ENCODE measurements around a stretch of chr2.

DNA sequence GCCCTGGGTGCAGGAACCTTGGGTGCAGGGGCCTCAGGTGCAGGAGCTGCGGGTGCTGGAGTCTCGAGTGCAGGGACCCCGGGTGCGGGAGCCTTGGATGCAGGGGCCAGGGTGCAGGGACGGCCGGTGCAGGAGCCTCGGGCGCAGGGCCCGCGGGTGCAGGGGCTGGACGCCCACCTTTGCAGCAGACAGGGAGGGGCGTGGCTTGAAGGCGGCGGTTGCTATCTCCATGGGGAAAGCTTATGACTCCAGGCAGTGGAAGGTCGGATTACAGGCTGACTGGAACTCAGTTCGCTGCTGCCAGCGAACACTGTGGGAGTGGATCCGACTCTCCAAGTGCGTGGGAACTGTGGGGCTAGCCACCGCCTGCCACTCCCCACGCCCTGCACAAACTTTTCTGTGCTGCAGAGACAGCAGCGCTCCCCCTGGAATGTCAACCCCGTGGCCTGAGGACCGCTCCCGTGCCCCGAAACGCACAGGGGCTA is 40.3 kb downstream of the COPS9 start:
- PRO-cap: unidirectional peak, plus-strand start at position 289 of the sequence
- RRBS, 2 experiments: 7 to 16% methylated on average over 4 of the region's 27 CpGs

DNA sequence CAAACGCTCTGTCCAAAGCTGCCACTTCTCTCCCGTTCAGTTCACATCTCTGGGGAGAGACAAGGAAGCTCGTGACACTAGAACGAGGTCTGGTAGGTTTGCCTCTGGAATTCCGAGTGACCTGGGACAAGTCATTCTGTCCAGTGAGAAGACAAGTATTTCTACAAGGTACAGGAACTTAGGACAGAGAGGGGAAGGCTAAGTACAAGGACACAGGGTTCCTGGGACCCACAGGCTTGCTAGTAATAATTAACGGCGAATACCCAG is 9.3 kb downstream of the COPS9 start:
- PRO-cap: no peak
- RRBS, 2 experiments: no CpG with 5 or more reads among the region's 7 CpGs

DNA sequence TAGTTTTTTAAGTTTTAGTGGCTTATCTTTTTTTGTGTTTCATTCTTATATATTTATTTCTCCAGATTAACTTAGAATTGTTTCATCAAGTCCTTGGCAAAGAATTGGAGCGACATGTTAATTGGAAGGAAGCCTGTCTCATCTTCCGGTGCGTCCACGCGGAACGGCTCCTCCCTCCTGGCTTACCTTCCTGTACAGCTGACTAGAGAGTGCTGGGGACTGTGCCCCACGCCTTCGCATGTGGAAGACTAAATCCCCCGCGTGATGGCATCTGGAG is 103.9 kb upstream of the OTOS start:
- PRO-cap: no peak
- RRBS, 2 experiments: no CpG with 5 or more reads among the region's 10 CpGs

DNA sequence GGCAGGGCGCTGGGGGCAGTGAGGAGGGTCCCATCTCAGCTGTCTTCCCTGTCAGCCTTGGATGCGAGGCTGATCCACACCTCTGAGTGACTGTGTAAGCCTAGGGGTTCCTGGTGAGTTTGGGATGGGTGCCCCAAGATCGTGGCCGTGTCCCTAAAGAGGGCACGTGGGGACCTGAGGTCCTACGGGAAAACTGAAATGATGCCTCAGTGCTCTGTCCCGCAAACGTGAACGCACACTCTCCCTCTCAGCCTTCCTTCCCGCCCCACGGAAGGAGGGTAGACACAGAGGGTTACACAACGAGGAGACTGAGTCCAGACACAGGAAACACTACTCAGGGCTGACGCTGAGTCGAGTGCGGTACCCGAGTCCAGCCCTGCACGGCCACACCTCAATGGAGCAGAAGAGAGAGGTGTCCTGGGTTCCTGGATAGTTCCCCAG is 1.2 kb upstream of the RNPEPL1 start:
- PRO-cap: no peak
- RRBS, 2 experiments: no CpG with 5 or more reads among the region's 17 CpGs

GRCh38 chr2:240576355-240577057 is 8.2 kb downstream of the RNPEPL1 start:
- PRO-cap: no peak
- RRBS, 2 experiments: no CpG with 5 or more reads among the region's 31 CpGs

DNA sequence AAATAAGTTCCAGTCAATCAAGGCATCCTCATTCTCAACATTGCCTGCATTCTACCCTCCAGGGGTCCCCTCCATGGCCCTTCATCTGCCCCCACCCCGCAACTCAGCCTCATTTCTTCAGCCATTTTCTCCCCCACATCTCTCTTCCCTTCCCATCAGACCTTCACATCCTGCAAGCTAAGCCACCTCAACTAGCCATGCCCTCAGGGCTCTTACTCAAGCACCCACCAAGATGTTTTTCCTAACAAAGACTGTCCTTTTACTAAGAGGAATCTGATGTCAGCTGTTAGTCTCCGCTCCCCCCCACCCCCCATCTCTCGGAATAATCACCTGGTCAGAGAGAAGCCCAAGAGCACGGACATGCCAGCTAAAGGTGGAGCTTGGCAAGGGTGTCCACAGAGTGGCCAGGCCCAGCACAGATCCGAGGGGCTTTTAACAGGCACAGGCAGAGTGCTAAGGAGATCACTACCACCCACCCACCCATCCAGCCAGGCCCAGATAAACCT is 4.7 kb upstream of the CAPN10 start:
- PRO-cap: no peak
- RRBS, 2 experiments: no CpG with 5 or more reads among the region's 5 CpGs

DNA sequence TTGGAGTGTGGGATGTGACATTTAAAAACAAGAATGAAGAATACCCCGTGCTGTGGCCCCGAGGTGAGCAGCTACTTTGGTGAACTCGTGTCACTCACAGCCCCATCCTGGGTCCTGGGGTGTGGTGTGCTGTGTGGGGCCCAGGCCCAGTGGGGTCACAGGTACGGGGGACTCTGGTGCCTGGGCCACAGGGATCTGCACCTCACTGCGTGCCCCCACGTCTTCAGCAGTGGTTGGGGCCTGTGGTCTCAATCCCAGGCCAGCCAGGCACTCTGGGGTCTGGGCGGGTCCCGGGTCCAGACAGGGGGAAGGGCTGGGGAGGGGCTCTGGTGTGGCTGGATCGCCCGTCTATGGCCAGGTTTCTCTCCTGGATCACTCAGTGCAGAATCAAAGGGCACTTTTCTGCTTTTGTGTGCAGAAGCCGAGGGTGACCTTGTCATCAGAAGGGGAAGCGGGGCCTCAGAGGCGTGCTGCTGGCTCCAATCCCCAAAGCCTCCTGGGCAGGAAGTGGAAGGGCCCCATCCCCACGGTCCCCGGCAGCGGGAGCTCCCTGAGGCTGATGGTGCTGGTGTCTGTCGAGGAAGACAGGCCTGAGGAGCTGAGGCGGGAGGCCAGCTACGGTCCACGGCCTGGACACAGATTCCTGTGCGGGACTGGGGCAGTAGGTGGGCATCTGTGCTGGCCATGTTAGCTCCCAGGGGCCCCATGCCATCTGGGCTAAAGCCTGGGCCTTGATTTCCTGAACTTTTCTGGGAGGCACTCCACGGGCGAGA is 1.5 kb downstream of the GPR35 start:
- PRO-cap: no peak
- RRBS, 2 experiments: no CpG with 5 or more reads among the region's 23 CpGs

DNA sequence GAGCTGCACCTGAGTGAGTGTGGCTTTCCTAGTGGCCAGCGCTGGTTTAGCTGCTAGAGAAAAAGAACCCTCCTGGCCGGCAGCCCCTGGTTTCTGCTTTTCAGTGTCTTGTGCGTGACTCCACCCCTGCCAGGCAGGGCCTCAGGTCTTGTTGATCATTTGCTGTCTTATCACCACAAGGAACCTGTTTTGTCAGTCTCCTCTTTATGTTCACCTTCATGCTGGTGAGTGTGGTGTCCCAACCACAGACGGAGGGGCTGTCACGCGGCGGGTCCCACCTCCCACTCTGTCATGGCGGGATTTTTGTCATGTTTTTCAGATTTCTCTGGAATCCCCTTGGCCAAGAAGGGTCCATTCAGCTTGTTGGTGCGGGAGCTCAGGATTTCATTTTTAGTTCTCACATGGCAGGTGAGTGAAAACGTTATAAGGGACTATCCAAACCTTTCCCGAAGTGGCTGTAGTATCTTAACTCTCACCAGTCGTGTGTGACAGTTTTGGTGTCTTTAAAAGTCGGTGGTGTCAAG is 3.5 kb upstream of the AQP12B start:
- PRO-cap: no peak
- RRBS, 2 experiments: no CpG with 5 or more reads among the region's 13 CpGs

DNA sequence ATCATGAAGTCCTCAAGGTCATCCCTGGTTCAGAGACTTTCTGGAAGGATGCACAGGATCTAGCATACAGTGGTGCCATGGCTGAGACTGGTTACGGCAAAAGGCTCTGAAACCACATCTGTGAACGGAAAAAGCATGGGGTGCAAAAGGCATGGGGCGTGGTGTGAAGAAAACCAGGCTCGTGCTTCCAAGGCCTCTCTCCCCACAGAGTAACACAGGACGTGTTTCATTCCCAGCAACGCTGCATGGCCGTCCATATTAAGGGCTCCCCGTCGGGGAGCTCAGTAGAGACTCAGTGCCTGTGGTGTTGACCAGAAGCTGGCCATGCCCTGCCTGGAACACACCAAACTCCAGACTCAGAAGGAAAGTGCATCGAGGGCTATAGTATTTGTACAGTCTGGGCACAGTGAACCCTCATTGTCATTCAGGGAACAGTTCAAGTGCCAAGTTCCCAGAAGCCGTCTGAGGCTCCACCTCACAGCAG is 18.0 kb downstream of the AQP12A start:
- PRO-cap: no peak
- RRBS, 2 experiments: no CpG with 5 or more reads among the region's 11 CpGs

- PRO-cap: no peak
- RRBS, 2 experiments: 91% methylated on average over 4 of the region's 24 CpGs
Measured at GRCh38 chr2:240793977-240794818, 25.8 kb downstream of the KIF1A start.

- PRO-cap: no peak
- RRBS, 2 experiments: no CpG with 5 or more reads among the region's 14 CpGs
Measured at GRCh38 chr2:240800291-240800723, 19.7 kb downstream of the KIF1A start.

DNA sequence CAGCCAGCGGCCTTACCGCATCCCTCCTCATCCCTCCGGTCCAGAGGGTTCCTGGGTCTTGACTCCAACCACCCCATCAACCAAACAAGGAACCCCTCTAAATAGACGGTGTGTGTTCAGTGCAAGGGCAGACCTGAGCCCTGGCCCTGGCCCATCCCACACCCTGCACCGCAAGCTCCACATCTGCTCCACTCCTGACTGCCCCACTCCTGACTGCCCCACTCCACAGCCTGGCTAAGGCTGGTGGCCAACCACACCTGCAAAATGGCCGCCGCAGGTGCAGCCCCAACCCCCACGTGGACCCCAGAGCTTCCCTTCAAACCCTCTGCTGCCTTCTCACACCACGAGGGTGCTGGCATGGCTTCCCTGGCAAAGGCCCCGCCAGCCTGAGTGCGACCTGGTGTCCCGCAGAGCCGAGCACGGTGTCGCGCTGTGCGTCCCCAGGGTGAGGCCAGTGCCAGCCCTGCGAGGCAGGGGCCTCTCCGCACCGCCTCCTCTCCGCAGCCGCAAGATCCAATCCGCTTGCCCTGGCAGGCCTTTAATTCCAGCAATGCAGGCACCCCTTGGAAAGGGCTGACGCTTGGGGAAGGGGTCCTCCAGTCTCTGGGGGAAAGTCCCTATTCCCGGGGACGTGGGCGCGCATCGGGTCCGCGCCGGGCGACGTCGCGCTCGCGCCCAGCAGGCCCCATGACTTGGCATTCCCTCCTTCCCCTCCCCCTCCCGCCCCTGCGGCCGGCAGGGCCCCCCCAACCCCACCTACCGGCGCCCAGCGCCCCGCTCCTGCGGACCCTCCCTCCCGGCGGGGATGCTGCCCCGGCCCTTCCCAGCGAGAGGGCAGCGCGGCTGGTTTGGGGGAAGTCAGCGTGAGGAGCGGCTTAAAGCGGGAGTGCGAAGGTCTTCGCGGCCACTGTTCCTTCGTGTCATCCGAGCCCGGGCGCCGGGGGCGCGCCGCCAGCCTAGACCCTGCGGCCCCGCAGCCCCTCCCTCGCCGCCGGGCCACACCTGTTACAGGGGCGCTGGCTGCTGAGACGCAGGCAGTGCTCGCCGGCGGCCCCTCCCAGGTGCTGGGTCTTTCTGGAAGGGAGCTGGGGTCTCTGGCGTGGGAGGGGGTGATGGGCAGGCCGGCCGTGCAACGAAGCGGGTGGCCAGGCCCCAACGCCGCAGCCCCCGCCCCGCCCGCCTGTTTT is 1.3 kb downstream of the KIF1A start:
- PRO-cap: no peak
- RRBS, 2 experiments: 44 to 51% methylated on average over 33 to 40 of the region's 86 CpGs

- PRO-cap: no peak
- RRBS, 2 experiments: no CpG with 5 or more reads among the region's 21 CpGs
Measured at GRCh38 chr2:240875467-240876229, 7.0 kb downstream of the AGXT start.

DNA sequence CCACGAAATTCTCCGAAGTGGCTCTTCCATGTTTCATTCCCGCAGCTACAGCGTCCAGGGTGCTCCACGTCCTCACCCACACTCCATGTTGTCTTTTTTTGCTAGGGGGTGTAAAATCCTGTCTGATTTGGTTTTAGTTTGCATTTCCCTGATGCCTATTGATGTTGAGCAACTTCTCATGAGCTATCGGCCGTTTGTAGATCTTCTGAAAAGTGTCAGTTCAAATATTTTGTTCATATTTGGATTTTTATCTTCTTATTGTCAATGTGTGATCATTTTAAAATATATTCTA is 11.5 kb downstream of the AGXT start:
- PRO-cap: no peak
- RRBS, 2 experiments: no CpG with 5 or more reads among the region's 7 CpGs

DNA sequence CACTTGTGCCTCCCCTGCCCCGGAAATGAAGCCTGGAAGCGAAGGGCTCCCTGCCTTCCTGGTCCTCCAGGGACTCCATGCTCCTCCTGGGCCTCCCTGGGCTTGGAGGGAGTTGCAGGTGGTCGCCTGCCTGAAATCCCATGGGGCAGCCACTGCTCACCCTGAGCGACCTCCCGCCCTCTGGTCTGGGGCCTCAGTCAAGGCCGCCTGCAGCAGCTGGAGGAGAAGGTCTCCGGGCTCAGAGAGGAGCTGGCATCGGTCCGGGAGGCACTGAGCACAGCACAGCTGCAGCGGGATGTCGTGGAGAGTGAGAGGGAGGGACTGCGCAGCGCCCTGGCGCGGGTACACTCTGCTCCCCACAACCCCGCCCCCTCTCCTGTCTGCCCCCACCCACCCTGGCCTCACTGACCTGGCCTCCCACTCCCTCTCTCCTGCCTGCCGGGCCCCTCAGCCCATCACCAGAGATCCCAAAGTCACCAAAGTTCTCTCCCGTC is 28.0 kb downstream of the CROCC2 start:
- PRO-cap: no peak
- RRBS, 2 experiments: no CpG with 5 or more reads among the region's 18 CpGs

- PRO-cap: no peak
- RRBS, 2 experiments: no CpG with 5 or more reads among the region's 21 CpGs
Measured at GRCh38 chr2:240965290-240965832, 33.1 kb upstream of the SNED1 start.

DNA sequence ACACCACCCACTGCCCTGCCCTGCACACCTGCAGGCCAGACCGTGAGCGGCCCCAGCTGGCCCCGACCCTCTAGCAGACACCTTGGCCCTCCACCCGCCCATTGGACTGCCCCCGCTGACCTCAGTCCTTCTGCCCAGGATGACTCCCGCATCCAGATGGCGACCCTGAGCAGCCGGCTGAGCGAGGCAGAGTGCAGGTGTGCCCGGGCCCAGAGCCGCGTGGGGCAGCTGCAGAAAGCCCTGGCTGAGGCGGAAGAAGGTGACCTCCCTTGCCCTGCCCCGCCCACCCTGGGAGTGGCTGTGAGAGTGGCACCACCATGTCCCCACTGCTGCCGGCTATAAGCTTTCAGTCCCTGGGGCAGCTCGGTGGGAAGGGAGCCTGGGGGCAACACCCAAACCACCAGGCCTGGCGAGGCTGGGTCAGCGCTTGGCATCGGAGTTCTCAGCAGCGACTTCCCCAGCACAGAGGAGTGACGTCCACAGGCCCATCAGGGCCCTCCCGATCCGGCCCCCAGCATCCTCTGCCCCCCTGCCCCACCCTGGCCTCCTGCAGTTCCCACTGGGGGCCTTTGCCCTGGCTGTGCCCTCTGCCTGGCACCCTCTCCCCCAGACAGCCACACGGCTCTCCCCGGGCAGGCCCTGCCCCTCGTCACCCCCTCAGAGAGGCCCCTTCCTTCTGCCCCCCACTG is 31.1 kb upstream of the SNED1 start:
- PRO-cap: no peak
- RRBS, 2 experiments: no CpG with 5 or more reads among the region's 26 CpGs

DNA sequence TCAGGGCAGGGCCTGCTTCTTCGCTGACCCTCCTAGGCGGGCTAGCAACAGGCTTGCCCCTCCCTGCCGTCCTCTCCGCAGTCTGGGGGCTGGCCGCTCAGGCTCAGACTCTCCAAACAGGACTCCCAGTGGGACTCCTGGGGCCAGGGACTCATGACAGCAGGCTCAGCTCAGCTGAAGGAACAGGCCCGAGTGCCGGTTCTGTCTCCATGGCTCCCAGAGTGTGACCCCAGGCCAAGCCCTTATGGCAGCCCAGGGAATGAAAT is 1.1 kb downstream of the SNED1 start:
- PRO-cap: no peak
- RRBS, 2 experiments: no CpG with 5 or more reads among the region's 7 CpGs

- PRO-cap: no peak
- RRBS, 2 experiments: no CpG with 5 or more reads among the region's 14 CpGs
Measured at GRCh38 chr2:241033536-241034000, 35.1 kb downstream of the SNED1 start.

DNA sequence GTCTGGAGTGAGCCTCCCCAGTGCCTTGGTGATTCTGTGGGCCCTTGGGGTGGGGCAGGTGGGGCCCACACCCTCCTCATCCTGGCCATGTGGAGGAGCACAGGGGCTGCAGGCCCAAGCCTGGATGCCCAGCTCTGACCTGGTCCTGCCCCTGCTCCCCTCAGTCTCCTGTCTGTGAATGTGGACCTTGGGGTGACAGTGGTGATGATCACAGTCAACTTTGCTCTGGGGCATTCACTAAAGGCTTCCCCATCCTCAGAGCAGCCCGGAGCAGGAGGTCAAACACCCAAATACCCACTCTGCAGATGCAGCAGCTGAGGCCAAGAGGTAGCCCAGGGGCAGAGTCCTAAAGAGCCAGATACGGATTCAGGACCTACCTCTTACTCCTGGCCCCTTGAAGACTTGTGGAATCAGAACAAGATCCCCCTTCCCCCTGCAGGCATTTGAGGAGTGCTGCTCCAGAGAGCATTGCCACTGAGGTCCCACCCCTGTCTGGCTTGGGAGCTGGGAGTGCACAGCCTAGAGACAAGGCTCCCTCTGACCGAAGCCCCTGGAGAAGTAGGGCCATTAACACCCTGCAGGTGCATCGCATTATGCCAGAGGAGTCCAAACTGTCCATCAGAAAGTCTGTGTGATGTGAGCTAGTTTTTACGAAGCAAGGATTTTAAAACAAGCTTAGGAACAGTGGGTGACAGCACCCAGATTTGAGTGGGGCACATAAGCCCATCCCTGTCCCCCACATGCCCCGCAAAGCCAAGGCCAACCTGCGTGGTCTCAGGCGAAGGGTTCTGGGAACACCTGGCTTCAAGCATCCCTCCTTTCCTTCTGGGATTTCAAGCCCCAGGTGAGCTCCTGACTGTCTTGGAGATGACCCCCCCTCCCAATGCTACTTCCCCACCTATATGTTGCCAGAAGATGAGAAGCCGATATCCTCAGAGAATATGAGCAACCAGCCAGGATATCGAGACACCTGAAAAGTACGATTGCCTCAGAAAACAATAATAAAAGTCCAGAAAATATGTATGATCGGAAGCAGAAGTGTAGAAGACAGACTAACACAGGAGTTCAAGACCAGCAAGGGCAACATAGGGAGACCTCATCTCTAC is 48.4 kb downstream of the MTERF4 start:
- PRO-cap: no peak
- RRBS, 2 experiments: no CpG with 5 or more reads among the region's 12 CpGs

Data from HEK293 (cell line).